ENCODE measurements around a stretch of chr6.

DNA sequence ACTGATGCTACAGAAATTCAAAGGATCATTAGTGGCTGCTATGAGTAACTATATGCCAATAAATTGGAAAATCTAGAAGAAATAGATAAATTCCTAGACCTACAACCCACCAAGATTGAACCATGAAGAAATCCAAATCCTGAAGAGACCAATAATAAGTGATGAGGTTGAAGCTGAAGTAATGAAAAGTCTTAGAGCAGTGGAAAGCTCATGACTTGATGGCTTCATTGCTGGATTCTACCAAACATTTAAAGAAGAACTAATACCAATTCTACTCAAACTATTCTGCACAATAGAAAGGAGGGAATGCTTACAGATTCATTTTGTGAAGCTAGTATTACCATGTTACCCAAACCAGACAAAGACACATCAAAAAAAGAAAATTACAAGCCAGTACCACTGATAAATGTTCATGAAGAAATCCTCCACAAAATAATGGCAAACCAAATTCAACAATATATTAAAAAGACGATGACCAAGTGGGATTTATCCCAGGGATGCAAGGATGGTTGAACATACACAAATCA, 23.1 kb downstream of the NUS1 start:
- PRO-cap = no peak

DNA sequence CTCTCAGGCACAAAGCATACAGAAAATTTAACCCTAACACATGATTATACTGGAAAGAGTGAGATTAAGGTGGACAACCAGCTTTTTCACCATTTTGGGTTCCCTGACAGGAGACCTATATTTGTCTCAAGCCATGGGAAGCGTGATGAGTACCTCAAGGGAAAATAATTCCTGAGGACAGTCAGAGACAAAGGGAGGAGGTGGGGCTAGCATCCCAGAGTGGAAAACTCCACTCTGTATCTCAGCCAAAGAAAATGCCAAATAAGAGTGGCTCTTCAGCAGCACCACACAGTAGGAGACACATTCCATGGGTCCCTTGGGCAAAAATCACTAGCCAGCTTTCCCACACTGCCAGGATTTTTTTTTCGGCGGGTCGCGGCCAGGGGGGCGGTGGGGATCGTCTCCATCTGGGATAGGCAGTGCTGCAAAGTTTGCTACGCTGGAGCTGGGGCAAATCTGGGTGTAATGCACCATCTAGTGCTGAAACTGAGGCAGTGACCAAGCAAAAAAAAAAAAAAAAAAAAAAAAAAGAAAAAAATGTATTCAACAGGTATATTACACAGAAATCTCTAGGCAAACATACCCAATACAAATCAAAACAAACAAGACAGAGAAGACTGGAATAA, 77.4 kb upstream of the SLC35F1 start:
- PRO-cap = no peak

DNA sequence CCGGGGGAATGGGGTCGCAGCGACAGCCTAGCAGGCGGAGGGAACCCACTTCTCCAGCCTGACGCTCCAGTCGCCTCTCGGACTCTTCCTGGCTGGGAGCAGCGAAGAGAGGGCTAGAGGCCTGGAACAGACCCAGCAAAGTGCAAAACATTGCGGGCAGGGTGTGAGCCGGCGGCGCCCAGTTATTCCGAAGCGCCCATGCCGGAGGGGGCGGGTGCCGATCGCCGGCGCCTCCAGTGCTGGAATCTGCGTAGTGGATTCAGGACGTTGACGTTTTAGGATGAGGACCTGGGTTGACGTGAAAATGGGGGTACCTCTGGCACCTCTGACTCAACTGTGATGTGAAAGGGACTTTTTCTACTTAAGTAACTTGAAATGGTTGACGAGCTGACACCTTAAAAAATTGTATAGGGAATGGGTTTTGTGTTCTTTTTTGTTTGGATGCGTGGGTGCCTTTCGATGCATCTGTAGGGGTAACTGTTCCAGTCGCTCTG, 1.4 kb downstream of the SLC35F1 start:
- PRO-cap = no peak

GRCh38 chr6:118284933-118285400, 263.1 kb upstream of the PLN start:
- PRO-cap = no peak

- PRO-cap = no peak
These were observed 42.0 kb upstream of the PLN start for GRCh38 chr6:118506093-118506494.

GRCh38 chr6:118555920-118556243, 7.8 kb downstream of the PLN start:
- PRO-cap = no peak

DNA sequence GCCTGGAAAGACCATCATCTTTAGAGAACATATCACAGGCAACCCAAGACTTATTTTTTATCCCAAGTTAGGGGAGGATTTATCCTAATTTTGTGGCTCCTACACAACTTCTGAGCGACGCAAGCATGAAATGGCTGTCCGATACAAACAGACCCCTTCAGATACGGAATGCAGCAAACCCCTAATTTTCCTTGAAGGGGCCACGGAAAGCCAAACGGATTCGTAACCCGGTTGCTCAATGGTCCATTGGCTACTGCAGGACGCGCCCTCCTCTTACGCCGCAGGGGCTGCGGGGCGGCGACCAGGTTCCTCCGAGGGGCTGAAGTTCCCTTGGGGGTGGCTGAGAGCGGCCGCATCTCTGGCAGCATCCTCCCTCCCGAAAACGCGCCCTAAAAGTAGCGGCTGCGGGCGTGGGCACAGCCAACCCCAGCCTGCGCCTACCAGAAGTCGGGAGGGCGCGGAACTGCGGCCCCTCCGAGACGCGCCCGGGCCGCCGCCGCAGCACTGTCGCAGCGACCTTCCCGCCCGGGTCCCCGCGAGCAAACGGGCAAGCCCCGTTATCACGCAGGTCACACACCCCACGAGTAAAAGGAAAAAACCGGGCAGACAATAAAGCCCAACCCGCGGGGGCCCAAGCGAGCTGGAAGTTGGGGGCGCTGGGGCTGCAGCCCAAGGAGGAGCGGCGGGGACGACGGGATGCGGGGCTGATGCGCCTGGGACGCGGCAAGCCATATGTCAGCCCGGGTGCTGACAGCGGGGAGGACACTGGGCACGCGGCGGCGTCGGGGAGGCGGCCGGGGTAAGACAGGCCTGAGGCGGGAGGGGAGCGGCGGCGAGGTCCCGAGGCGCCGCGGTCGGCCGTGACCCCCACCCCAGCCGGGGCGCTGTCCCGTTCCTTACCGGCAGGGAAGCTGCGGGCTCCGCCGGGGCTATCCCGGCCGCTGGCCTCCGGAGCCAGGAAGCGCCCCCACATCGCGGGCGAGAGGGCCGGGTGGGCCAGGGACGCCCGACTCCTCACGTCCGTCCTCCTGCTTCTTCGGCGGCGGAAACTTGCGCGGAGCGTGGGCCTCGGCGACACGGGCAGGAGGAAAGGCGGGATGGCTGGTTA, 740 bp downstream of the CEP85L start:
- PRO-cap = unidirectional peak, plus-strand start at position 322 of the sequence

GRCh38 chr6:118719798-118720153, 68.4 kb upstream of the CEP85L start:
- PRO-cap = no peak

GRCh38 chr6:118833958-118834371, 60.0 kb upstream of the ASF1A start:
- PRO-cap = no peak

DNA sequence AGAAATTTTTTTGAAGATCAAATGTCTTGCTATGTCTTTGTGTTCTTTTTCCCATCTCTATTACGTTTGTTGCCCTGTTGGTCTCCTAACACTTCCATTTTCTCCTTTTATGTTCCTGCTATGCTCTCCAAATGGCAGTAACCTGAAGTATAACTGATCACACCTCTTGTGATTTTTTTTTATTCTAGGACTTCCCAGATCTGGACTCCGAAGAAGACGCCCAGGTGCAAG, 764 bp upstream of the ASF1A start:
- PRO-cap = no peak

GRCh38 chr6:119023949-119024832, 54.3 kb downstream of the FAM184A start:
- PRO-cap = no peak

DNA sequence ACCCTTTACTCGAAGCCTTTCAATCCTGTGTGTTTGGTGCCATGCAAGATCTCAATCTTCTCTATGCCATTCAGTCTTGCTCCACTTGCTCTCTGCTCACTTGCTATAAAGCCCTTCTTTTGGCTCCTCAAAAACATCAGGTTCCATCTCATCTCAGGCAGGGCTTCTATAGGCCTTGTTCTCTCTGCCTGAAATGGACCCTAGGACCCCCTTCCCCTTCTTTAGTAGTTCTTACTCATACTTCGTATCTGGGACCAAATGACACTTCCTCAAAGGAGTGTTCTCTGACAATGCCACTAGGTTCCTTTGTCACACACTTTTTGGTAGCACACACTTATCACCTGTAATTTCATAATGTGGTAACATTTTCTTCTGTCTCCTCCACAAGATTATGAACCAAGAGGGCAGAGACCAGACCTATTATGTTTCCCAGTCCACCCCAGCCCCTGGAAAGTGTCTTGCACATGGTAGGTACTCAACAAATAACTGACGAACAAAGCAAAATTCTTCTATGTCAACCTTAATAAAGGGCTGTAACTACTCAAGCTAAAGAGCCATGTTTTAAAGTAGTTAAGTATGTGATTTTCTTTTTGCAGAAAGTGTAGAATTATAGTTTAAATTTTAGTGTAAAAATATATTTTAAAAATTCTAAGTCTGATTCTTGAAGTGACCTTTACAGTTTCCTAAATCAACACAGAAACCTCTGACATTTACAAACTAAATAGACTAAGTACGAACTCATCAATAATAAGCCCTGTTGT, 116.9 kb upstream of the FAM184A start:
- PRO-cap = no peak

DNA sequence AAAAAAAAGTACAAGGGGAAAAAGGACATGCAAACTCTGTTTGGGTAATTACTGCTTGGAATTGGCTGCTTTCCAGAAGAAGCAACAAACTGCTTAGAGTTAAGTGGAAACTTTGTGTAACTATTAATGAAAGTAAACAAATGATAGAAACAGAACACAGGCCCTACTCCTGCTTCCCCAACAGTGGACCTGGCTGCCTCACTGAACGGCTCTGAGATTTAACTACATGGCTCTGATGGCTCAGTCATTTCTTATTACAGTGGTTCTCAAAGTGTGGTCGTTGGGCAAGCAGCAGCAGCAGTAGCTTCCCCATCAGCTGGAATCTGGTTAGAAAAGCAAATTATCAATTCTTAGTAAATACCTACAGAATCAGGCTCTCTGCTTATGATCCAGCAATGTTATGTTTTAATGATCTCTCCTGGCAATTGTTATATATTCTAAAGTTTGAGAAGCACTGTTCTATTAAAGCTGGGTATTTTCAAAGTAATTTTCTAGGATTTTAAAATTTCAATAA, 108.3 kb downstream of the MAN1A1 start:
- PRO-cap = no peak

GRCh38 chr6:119329776-119330433, 19.7 kb downstream of the MAN1A1 start:
- PRO-cap = no peak

DNA sequence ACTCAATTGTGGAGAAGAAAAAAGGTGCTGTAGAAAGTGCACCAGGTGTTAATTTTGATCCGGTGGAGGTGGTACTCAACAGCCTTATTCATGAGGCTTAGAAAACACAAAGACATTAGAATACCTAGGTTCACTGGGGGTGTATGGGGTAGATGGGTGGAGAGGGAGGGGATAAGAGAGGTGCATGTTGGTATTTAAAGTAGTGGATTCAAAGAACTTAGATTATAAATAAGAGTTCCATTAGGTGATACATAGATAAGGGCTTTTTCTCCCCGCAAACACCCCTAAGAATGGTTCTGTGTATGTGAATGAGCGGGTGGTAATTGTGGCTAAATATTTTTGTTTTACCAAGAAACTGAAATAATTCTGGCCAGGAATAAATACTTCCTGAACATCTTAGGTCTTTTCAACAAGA, 12.6 kb downstream of the GJA1 start:
- PRO-cap = no peak

- PRO-cap = no peak
These were observed 194.9 kb downstream of the TRDN start for GRCh38 chr6:123441784-123442239.

DNA sequence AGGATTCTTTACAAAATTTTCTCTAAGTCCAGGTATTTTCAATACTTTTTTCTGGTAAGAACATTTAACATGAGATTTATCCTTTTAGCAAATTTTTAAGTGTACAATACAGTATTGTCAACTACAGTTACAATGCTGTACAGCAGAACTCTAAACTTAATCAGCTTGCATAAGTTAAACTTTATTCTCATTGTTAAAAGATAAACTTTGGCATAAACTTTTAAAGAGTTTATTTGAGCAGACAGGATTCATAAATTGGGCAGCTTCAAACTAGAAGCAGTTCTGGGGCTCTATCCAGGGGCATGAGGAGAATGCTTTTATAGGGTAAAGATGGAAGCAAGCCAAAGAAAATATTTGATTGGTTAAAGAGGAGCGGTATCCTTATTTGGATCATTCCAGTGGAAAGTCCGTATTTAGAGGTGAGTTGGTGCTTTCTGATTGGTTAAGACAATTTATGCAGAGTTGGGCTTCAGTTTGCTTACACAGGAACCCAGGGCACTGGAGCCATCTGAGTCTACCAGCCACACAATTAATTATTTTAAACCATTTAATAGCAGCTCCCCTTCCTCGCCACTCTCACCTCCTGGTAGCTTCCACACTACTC, 38.0 kb upstream of the RNF217 start:
- PRO-cap = no peak

GRCh38 chr6:125102691-125103397, 50.7 kb upstream of the TPD52L1 start:
- PRO-cap = no peak

- PRO-cap = unidirectional peak, plus-strand start at chr6:125301242; unidirectional peak, plus-strand start at chr6:125301378
These were observed 843 bp downstream of the HDDC2 start for GRCh38 chr6:125300790-125301458.

DNA sequence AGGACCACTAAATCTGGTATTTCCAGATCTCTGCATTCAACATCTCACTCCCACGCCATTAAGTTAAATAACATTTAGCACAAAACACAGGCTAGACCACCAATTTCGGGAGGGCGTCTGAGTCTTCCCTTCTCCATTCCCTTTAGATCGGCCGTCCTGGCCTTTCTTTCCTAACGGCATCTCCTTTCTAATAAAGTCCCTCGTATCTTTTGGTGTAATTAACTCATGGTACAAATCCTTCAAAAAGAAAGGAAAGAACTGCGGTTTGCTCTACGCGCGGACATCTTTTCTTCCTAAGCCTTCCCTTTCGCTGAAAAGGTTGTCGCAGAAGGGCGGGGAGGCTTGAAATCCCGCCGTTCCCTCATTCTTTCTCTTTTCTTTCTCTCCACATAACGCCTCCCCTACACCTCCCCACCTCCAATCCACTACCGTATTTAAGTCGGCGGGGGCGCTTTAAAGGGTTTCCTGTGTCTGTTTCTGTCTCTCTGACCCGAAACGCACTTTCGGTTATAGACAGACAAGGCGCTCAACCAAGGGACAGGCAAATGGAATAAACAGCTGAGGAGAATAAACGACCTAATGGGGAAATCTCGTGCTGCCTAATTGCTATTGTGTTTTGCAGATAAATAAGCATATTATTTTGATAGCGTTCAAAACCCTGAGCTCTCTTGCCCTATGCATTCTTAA, 2.7 kb upstream of the HEY2 start:
- PRO-cap = bidirectional peak, plus-strand start at position 461 of the sequence, minus-strand start at position 289 of the sequence

Measured in fallopian tube (tissue), 1 donor.